Jejunum (tissue), 1 donor: ENCODE measurements around a stretch of chr3.

- PRO-cap = no peak
Observed at GRCh38 chr3:149642967-149643618, 14.7 kb downstream of the WWTR1 start.

DNA sequence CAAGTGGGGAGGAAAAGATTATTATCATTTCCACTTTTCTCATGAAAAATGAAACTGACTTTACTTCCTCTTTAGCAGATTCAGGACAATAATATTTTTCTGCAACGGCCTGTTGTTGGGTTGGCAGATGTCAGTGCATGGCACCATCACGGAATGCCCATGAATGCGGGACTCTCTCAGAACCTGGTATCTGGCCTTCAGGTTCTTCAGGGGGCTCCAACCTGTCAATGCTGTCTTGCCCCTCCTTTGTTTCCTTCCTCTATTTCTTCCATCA lies 11.1 kb downstream of the ANKUB1 start:
- PRO-cap = no peak

DNA sequence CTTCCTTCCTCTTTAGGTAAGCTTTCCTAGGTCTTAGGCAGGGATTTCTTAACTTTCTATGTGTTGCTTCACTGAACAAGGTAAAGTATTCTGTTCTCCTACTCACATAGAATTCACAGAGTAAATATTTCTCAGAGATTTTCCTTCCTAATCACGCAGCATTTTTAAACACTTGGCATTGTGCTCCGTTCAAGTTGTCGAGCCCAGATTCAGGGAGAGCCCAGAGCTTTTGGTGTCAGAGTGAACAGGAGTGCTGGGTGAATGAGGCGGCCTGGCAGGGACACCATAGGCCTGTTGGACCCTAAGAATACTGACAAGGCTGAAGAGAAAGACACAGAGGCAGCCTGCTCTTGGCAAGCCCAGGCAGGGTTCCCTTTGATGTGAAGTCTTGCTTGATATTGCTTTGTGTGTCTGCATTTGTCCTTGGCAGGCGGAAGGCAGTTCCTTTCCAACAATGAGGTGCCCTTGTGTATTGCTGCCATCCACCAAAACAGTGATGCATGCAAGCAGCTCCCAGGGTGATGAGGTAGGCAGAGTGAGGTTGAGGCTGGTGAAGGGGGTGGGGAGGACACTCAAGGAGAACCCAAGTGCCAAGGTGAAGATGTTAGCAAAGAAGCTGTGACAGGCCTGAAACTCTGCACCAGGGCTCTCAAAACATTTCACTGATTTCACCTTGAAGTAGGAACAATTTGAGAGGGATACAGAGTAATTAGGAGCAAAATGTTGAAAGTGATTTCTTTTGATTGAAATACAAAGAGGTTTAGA lies 152.7 kb upstream of the TSC22D2 start:
- PRO-cap = no peak

DNA sequence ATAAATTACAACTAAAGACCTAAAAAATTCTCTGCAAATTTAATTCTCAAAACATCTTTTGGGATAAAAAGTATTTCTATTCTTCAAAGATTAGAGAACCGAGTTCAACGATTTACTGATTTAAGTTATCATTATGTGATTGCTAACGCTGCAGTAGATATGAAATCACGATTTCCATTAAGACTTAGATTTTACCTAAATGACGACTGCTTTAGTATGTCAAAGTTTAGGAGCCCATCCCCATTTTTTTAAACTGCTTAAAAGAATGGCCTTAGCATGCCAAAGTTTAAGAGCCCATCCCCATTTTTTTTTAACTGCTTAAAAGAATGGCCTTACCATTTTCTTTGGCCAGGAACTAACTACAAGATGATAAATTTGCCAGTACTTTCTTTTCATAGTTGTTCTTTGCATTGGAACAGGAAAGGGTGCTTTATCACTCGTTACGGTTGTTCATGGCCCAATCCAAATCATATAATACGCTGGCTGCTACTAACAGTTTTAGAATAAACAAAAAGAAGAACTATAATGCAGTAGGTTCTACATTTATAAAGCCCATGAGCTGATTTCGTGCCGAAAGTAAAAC lies 1.0 kb upstream of the TSC22D2 start:
- PRO-cap = no peak

DNA sequence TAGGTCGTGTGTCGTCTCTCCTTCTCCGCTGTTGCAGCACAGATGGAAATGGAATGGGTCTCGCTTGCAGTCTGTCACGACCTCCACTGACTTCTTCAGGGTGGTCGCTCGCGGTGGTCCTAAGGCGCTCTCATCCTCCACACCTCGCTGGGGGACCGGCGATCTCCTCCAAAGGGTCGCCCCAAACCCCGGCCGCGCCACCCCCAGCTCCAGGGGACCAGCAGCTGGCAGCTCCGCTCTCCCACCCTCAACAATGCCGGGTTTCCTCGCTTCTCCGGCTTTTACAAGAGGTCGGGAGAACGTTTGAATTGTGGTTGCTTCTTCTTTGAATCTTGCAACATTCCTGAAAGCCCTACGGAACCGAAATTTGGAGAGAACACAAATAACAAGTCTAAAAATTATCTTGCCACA lies 25.9 kb downstream of the SERP1 start:
- PRO-cap = no peak

- PRO-cap = no peak
Observed at GRCh38 chr3:150552148-150552596, 5.6 kb downstream of the EIF2A start.

GRCh38 chr3:151281631-151281771 lies 3.2 kb upstream of the P2RY14 start:
- PRO-cap = no peak

DNA sequence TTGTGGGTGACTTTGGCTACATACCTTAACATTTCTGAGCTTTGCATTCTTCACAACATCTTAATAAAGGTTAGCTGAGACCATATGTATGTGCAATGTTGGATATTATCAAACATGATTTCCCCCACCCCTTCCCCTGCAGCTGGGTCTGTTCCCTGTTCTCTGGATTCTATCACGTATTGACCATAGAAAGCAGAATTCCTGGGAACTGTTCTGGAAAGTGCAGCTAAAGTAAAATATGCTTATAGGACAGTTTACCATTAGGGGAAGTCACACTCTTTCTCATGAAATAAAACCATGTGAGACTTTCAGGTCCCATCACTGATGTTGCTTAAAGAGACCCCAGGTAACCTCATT lies 16.3 kb downstream of the GPR87 start:
- PRO-cap = no peak

GRCh38 chr3:151346245-151346551 lies 16.8 kb upstream of the P2RY13 start:
- PRO-cap = no peak

DNA sequence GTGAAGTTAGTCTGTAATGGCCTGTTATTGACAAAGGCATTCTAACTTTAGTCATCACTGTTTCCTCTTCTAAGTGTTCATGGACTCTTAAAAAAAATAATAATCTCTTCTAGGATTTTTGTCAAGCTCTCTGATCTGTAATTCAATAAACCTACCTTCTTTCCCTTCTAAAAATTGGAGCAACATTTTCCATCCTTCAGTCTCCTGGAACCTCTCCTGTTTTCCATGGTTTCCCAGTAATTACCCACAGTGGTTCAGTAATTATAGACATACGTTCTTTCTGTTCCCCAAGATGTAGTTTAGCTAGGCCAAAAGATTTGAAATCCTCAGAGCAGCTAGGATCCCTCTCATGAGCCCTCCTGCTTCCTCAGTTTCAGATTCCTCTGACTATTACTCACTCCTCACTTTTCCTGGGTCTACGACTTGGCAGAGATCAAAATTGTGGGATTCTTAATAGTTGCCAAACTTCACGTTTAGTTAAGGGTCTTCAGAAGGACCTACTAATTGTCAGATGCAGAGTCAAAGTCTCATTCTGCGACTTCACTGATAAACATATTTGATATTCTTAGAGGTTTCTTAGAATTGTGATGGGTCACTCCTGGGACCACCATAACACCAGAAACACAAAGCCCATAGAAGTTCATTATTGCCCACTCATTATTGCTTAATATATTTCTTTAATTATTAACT lies 76.9 kb upstream of the IGSF10 start:
- PRO-cap = no peak

DNA sequence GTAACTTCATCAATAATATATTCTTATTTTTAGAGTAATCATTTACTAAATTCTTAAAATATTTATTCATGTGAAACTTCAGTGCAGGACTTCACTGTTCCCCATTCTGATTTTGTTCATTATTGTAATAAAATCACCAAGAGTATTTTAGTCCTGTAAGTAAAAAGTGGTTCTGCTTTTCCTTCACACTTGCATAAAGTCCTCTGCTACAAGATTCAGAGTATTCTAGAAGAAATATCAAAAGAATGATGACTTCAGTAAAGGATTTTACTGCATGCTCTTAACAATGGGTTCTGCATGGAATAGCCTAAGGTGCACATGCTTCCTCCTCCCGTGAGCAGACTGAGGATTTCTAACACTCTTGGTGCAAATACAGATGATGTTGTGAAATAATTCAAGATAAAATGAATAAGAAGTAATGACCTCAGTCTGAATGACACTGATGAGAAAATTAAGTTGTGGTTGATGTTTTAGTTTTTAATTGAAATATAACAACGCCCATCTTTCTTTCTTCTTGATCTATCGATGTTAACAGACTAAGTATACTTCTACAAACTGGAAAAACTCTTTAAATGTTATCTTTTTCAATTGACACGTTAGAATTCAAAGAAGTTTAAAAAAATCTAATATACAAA lies 75.0 kb upstream of the AADACL2 start:
- PRO-cap = no peak

DNA sequence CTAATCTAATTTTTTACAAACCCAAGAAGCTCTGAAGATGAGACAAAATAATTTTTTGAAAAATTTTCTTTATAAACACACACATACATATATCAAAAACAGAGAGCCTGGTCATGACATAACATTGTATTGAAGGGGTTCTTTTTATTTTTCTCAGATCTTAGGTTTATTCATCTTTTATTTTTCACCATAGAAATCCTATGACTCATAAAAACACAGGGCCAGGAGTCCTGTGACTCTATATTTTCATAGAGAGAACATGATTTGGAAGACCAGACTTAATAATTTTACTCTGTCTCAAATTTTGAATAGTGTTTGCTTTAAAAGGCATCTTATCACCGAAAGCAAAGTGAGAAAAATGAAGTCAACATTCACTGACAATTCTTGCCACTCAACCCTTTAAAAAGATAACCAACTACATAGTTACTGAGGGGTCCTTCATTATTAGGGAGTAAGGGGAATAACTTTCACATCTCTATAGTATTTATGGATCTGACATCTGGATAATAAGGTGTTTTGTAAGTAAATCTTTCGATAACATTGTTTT lies 57.8 kb downstream of the SUCNR1 start:
- PRO-cap = no peak

DNA sequence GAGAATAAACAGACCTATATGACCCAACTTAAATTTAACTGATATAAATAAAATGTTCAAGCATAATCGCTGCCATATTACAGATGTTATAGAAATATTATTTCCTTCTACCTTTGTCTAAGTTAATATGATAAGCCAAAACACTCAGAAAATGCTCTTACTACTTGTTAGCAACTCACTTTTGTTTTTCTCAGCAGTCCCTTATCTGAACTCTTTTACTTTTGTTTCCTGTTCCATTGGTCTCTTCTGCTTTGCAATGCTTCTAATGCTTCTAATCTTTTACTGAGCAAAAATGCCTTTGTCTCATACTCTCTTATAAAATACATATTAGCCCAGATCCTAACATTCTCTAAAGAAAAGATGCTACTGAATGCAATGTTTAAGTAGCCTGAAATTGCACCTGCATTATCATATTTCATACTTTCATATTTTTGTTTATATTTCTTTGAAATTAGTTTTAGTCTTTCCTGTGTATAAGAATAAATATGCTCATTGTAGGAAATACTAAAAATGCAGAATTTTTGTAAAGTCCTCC lies 67.6 kb upstream of the MBNL1 start:
- PRO-cap = no peak

- PRO-cap = no peak
Observed at GRCh38 chr3:152259394-152259780, 9.3 kb upstream of the MBNL1 start.

DNA sequence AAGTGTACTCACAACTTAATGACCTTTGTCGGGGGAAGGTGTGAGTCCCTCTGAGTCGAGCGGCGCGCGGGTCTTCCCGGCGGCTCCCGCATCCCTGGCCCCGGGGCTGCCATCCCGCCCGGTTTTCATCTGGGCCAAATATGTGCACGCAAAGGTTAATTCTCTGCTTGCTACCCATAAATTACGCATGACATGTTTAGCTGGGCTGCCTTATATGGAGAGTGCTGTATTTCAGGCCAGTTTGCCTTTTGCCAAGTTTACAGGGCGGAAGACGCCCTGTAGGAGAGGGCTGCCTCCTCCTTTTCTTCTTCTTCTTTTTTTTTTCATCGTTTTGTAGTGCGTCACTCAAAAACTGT lies 665 bp downstream of the MBNL1 start:
- PRO-cap = bidirectional peak, plus-strand start at position 260 of the sequence, minus-strand start at position 131 of the sequence

- PRO-cap = no peak
Observed at GRCh38 chr3:152269772-152270559, 1.2 kb downstream of the MBNL1 start.

DNA sequence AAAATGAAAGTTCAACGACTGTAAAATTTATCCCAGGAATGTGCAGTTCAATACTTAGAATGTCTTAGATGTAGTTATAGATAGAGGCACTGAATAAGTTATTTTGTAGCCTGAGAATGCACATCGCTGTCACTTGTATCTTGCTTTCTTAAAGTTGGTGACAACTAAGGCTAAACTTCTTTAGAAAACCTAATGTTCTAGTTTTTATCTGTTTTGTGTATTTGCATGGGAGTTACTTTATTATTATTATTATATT lies 1.8 kb downstream of the MBNL1 start:
- PRO-cap = no peak

- PRO-cap = no peak
Observed at GRCh38 chr3:152270843-152271356, 2.2 kb downstream of the MBNL1 start.

DNA sequence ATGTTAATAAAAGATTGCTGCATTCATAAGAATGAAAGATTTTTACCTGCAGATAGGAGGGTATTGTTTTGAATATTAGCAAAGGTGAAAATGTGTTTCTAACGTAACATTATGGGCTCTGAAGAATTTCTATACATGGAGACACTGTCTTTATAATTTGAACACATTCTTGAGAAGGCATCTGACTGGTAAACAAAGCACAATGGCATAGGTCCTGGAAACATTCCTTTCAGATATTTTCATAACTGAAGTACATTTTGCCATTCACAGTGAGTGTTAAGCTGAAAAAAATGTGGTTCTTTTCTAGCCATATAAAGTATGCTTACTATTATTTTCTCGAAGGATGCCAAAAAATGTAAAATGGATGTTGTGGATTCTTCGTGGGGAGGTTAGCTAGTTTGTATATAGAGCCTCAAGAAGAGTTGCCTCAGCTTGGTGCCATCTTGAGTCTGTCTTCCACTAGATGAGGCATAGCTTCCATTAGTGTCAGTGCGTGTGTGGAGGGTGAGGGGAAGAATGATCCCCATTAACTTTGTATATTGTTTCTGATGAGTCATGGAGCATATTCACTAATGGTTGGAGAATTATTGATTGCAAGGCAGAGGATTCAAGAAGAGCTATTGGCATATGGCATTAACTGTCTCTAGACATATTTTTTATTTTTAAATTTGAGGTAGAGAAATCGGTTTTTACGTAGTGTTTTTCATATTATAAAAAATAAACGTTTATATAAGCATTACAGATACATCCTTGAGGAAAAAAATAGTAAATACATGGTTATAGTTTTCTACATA lies 4.1 kb downstream of the MBNL1 start:
- PRO-cap = no peak

DNA sequence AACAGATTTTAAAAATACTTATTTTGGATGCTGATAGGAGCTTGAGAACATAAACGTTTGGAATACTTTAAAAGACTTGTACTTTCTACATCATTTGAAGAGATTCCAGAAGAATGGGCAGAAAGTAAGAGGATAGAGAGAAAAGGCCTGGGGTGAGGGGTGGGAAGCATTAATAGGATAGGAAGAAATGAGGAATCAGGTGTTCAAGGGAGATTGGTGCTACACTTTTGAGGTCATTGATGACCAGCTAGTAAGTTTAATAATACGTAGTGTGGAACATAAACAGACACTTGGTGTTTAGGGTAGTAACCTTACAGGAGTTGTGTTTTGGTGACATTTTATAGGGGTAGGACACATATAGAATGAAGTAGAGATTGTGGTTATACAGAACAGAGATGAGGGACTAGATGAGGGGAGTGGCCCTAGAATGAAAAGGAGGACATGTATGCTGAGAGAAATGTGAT lies 7.8 kb downstream of the MBNL1 start:
- PRO-cap = no peak